REH cell (cell line): Measurements from ENCODE around the genes RAB9B and TEX13A.

GRCh38 chrX:103532340-103532752 is 13.1 kb upstream of the RAB40A start:
- PRO-cap: no peak

DNA sequence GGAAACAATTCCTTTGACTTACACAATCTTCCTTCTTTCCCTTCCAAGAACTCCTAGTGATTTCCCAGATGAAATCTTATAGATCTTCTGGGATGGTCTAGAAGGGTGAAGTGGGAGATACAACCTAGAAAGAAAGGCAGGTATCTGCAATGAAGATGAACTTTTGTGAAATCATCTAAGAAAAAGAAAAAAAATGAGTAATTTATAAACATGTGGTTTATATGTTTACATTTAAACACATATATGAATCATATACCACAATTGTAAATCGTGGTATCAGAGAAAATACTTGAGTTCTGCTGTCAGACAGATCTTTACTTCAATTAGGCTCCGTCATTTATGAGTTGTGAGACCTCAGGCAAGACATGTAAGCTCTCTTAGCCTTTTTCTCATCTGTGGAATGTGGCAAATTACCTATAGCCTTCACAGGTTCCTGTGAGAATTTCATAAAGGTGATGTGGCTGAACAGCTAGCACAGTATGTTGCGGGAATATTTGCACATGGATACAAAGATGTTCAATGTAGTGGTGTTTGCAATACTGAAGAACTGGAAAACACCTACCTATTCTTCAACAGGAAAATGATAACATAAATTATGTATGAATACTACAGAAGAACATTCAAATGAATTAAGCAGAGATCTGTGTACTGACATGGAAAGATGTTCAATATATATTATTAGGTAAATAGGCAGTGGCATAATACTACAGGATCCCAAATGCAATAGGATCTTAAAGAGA is 7.9 kb downstream of the MORF4L2 start:
- PRO-cap: no peak

DNA sequence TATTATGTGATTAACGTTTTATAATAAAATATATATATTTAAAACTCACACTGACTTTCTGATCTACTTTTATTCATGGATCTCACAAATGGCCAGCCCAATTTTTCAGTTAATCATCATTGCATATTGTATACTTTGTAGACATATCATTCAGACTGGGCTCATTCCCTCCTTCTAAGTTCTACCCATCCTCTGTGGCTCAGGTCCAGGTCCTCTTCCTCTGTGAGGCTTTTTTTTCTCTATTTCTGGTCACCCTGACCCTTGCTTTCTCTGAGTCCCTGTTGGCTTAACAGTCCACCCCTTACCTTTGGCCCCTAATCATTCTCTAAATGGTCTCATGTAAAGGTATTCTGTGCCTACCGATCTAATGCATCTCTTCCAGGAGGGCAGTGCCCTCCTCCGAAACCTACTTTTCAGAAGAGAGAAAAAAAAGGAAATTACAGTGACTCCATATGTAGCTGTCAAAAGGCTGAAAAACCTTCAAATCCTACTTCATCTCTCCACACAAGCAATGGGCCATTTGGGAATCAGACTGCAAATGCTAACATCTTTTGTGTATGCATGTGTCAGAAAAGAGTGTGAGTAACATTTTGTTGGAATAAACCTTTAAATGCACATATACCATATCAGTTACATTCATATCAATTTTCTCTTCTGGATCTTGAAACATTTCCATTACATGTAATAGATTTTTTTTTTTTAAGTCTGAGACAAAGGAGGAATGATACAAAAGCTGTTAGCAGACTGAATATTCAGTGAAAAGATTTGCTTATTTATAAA is 2.7 kb downstream of the MORF4L2 start:
- PRO-cap: no peak

DNA sequence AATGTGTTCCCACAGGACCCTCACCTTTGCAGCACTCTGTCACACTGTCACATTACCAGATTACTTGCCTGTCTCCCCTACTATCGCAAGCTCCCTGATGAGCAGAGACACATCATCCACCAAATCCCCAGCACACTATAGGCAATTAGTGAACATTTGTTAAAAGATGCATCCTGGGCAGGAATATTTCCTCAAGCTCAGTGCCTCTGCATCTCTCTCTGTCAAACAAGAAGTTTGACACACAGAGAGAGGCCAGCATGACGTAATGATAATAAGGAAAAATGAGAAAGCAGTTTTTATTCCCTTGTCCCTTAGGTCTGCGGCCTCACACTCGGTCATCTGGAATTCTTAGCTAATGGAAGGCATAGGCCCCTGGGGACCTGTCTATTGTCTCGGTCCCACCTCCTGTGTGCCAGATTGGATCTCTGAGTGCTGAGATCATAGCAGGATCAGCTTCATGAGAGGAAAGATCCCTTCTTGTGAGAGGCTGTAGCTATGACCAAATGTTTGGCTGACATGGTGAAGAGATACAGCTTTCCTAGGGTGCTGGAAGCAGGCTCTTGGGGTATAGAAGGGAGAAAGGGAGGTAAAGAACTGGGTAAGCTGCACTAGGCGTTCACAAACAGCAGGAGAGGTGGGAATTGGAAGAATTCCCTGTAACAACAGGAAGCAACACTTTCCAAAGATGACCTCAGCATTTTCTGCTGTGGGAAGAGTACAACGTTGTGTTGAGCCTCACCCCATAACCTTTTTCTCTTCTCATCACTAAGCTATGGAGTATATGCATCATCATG is 20.1 kb downstream of the TMEM31 start:
- PRO-cap: no peak

- PRO-cap: no peak
Measured at GRCh38 chrX:103831624-103832676, at the start of gene RAB9B. TSS of gene RAB9B (minus strand) at chrX:103832257.

- PRO-cap: no peak
Measured at GRCh38 chrX:104110197-104111023, 1.9 kb upstream of the ZCCHC18 start.

GRCh38 chrX:104113139-104113848 is 971 bp downstream of the ZCCHC18 start:
- PRO-cap: unidirectional peak, minus-strand start at chrX:104113437

DNA sequence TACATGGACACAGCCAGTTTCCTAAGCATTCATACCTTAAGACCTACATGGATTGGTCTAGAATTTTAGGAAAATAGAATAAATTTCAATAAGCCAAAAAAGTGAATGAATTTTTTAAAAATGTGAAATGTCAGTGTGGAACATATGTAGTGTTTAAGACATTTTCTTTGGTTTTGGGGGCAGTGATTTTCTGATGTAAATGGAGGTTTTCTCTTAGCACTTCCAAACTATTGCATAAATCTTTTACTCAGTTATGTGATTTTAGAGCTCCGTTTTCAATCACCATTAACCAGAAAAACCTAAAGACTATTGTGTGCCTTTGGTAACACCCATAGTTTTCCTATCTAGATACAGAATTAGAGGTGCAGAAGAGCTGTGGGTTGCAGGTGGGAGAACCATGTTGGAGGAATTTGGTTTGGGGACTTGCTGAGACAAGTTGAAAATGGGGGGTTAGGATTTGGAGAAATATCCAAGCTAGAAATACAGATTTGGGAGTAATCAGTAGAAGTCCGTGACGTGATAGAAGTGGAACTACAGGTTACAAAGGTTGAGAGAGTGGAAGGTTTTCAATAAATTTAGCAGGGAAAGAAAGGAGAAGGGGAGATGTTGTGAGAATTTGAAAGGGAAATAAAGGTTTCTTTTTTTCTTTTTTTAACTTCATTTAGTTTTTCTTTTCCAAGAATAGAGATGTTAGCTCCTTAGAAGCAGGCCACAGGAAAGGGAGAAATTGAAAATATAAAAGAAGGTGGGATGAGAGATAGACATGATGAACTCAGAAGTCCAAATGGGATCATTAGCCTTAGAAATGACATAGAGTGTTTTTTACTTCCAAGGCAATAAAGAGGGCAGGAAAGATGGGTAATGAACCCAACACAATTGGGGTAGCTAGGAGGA is 3.9 kb downstream of the FAM199X start:
- PRO-cap: no peak

- PRO-cap: no peak
Measured at GRCh38 chrX:104190524-104191674, 24.6 kb downstream of the FAM199X start.

DNA sequence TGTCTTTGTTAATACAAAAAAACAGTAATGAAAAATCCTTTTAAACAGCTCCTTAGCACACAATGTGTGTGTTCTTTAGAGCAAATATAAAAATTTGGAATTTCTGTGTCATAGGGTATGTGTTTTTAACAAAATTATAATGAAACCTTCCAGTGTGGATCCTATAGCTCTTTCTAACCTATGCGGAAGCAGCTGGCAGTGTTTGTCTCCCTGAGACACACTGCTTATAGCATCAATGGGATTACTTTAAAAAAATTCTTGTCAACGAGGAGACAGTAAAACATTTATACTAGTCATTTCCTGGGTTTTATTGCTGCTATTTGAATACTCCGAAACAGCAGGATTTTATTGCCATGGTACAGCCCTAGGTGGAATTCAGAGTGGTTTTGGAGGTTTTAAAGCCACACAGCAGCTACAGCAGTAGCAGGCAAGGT is 145.1 kb upstream of the IL1RAPL2 start:
- PRO-cap: no peak

DNA sequence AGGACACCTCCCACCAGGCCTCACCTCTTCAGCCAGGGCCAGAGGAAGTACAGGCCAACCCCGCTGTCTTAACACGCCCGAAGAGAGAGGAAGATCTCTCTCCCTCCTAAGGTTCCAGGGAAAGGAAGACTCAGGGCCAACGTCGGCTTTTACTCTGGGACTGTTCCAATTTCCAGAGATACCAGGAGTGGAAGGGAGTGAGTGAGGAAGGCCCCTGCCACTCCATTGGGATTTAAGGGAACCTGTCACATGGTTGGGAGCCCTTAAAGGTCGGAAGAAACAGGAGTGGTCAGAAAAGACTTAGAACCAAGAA is at the start of gene TEX13A:
TSS of gene TEX13A (minus strand) at position 124 of the 313 bp plus-strand sequence.
- PRO-cap: no peak

- PRO-cap: no peak
Measured at GRCh38 chrX:105696307-105696807, 126.0 kb upstream of the NRK start.

GRCh38 chrX:106728376-106728857 is 1.9 kb downstream of the RNF128 start:
- PRO-cap: no peak

DNA sequence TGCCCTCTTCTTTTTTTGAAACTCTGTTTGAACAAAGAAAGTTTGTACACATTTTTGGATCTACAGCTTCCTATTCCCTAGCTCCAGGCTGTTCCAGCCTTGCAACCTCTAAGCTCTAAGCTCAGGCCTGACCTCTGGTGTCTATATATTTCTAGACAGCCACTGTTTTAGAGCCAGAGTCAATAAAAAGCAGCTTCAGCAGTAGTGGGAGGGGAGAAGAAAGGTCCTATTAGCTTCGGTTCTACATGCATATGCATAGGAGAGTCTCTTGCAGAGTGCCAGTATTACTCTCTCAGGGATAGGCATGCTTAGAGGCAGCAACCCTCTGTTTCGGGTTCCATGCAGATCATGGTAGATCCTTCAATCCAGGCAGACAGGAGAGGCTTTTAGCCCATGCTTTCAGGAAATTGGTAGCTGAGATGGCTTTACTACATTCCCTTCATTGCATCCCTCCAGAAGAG is 39.8 kb downstream of the CLDN2 start:
- PRO-cap: no peak

GRCh38 chrX:107328793-107329135 is 120.7 kb upstream of the FRMPD3 start:
- PRO-cap: no peak

DNA sequence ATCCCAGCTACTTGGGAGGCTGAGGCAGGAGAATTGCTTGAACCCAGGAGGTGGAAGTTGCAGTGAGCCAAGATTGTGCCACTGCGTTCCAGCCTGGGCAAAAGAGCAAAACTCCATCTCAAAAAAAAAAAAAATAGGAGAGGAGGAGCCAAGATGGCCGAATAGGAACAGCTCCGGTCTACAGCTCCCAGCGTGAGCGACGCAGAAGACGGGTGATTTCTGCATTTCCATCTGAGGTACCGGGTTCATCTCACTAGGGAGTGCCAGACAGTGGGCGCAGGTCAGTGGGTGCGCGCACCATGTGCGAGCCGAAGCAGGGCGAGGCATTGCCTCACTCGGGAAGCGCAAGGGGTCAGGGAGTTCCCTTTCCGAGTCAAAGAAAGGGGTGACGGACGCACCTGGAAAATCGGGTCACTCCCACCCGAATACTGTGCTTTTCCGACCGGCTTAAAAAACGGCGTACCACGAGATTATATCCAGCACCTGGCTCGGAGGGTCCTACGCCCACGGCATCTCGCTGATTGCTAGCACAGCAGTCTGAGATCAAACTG is 85.2 kb upstream of the FRMPD3 start:
- PRO-cap: no peak

DNA sequence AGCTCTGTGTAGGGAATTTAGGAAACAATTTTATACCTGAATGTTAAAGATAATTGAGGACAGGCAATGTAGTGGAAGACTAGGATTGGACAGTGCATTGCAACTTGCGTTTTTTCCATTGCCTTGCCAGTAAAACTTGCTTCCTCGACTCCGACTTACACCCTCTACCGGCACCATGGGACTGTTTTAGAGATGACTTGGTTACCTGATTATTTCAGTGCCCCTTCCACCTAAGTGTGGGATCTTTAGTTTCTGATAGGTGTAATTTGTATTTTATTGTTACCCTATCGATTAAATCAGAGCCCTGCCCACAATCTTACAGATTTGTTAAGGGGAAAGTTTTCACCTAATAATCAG is 1.2 kb downstream of the PRPS1 start:
- PRO-cap: unidirectional peak, minus-strand start at position 183 of the sequence

DNA sequence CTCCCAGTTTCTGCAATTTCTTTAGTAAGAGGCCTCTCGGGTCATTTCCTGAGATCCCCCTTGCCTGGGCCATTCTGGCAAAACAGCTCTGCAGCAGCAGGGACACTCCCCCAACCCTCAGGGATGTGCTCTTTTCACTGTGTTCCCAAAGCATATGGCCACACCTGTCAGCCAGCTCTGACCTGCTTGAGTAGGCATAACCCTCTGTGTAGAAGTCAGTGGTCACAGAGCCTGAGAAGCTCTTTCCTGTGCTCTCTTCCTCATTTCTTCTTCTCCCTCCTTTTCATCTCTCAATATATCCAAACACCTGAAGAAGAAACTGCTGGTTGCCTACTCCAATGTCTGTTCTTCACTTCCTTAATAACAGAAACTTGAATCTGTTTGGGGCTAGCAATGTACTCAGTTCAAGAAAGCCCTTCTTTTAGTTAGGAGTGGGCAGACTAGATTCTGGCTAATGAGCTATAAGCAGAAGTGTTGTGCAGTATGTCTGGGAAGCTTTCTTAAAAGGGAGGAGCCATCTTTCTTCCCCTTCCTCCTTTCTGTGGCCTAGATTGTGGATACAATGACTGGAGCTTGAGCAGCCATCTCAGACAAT is 73.3 kb downstream of the PRPS1 start:
- PRO-cap: no peak

DNA sequence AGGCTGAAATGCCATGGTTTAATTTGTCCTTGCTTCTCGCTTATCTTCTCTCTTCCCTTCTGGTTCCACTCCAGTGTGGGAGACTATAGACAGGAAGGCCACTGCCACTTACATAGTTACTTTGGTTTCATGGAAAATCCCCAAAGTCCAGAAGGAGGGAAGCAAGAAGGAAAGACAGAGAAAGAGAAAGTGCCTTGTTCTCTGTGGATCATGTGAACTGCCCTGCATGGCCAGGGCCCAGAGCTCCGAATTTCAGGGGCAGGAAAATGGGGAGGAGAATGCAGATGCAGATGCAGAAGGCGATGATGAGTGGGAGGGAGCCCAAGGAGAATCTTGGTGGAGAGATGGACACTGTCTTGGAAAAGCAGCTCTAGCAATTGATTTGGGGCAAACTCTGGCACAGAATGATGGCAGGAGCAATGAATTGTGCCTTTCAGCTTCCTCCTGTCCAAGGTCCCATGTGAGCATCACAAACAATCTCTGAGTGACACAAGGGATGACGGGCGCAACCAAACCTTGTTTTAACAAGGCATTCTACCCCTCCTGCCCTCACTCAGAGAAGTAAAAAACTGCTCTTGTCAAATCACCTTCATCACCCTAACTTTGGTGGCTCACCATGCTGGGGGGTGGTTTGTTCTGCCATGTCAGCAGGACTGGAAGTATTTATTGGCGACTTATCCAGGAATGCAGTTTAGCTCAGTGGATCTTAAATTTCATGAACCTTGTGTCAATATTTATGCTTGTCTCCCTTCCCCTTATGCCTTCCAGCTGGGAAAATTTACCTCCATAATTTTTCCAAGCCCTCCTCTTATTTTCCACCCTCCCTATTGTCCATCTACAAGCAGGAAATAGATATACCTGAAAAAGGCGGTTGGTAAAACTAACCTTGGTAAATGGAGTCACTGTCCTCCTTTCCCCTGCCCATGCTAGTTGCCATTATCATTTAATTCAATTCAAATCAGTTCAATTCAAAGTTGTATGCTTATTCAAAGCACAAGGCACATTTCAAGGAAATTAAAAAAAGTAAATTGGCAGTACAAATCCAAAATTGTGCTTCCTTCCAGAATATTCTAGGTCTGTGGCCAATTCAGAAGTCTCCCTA is 53.3 kb downstream of the TSC22D3 start:
- PRO-cap: no peak

DNA sequence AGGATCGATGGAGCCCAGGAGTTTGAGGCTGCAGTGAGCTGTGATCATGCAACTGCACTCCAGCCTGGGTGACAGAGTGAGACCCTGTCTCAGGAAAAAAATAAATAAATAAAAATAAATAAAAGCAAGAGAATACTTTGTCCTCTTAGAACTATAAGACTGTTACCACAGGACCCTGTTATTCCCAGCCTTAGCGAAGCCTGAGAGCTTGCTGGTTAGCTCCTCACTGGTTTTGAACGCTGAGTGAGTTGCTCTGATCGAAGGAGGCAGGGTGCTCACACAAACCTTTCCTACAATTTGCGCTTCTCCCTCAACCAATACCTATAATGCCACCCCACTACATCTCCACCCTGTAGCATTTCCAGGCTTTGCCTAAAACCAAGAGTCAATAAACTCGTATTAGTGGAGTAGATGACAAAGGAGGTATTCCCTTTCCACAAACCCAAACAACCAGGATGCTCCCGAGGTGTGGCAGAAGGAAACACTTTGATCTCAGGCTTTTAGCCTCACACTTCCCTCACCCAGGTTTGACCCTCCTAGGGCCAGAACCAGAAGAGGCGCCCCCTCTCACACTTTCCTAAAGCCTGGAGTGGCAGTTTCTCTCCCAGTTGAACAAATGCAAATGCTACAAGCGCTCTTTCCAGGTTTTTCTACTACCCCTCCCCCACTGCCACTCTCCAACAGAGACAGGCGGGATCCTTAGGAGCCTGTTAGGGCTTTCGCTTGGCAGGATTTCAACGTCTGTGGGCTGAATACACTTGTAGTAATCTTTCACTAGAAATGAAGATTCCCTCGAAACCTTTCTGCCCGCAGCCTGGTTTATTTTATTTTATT is 2.6 kb downstream of the TSC22D3 start:
- PRO-cap: no peak